Lower leg skin (tissue), 2 donors: ENCODE measurements around a stretch of chr6.

DNA sequence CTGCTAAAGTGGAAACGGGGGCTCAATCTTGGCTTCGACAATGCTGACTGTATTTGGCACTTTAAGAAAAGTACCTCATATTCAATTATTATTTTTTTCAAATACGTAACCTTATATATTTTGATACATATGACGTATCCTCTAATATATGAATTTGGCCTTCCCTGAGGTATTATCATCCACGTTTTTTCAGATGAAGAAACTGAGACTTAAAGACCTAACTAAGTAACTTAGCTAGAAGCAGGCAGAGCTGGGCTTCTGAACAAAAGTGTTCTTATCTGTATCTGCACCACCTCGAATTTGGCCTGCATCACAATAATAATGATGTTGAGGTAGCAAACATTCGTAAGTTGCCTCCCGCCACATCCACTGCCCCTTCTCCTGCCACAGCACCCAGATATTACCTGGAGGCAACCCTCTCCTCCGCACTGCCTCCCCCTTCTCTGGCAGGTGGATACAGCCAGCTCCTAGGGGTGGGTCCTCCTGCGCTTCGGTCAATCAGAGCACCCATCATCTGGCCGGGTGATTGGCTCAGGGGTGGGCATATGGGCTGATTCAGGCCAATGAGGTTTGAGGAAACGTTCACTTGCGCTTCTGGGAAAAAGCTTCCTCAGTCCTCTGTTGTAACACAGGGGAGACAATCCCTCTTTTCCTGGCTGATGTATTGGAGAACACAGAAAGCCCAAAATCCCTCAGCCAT, 81.8 kb downstream of the PRDM1 start:
- PRO-cap: no peak
- RAMPAGE, long total RNA, 2 experiments: no peak in any of the 2 experiments

GRCh38 chr6:106195057-106195608, 109.0 kb downstream of the PRDM1 start:
- PRO-cap: no peak
- RAMPAGE, long total RNA, 2 experiments: no peak in any of the 2 experiments

- PRO-cap: no peak
- RAMPAGE, long total RNA, 2 experiments: no peak in any of the 2 experiments
These were observed 81.0 kb downstream of the ATG5 start for GRCh38 chr6:106244501-106244953.

- PRO-cap: no peak
- RAMPAGE, long total RNA, 2 experiments: no peak in any of the 2 experiments
These were observed 97.7 kb downstream of the CRYBG1 start for GRCh38 chr6:106458221-106458592.

GRCh38 chr6:106529945-106530590, 99.2 kb downstream of the RTN4IP1 start:
- PRO-cap: no peak
- RAMPAGE, long total RNA, 2 experiments: no peak in any of the 2 experiments

GRCh38 chr6:106630122-106630933, 950 bp downstream of the QRSL1 start:
- PRO-cap: no peak
- RAMPAGE, long total RNA, 2 experiments: no peak in any of the 2 experiments

DNA sequence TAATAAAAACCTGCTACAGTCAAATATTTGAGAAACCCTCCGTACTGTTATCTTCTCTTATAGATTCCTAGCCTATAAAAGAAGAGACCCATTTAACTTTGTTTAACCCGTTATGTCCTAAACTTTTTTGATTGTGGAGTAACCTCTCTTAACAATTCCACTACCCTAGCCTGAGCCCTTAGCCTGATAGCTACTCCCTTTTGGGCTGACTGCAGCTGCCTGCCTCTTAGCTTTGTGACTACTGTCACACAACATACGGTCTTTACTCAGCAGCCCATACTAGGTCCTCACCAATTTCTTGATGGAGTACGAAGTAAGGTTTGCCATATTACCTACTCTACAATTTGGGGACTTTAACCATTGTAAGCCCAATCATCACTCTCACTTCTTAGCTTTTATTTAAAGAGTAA, 72.7 kb downstream of the QRSL1 start:
- PRO-cap: no peak
- RAMPAGE, long total RNA, 2 experiments: no peak in any of the 2 experiments

DNA sequence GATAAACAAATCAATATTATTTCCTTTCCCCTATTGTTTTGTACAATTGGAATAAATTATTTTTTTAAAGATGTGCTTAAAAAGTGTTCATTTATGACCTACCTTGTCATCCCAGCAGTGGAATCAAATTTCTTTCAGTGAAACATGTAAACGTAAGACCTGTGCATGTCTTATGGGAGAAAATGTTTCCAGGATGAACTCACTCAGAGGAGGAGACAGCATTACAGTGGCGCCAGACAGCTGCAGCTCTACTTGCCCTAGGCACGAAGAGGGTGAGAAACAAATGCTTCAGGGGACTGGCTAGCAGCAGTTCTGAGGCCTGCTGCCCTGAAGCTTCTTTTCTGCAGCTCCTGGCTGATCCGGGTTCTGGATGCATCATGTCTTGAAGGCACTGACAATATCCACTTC, 120.2 kb downstream of the QRSL1 start:
- PRO-cap: no peak
- RAMPAGE, long total RNA, 2 experiments: no peak in any of the 2 experiments

DNA sequence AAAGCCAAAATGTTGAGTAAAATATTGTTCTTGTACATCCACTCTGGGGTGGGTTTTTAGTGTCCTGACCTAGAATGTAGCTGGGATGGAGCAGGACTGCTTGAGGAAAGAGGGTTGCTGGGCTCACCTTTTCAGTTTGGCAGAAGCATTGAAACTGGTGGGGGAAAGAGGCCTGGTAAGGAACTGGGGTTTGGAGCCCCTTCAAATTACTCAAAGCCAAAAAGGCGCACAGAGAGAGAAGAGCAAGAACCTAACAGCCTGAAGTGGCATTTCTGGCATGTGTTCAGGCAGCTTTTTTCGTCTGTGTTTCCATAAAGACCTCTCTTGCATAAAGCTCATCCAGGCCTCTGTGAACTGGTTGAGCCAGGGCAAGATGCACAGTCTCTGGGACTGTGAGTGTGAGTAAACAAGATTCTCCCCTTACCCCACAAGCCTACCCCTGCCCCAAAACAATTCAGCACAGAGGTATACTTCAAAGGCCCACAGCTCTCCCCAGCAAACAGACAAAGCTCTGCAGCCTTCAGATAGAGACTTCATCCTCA, 167.8 kb downstream of the QRSL1 start:
- PRO-cap: no peak
- RAMPAGE, long total RNA, 2 experiments: no peak in any of the 2 experiments

GRCh38 chr6:106888091-106888848, 86.3 kb downstream of the CD24 start:
- PRO-cap: no peak
- RAMPAGE, long total RNA, 2 experiments: no peak in any of the 2 experiments

DNA sequence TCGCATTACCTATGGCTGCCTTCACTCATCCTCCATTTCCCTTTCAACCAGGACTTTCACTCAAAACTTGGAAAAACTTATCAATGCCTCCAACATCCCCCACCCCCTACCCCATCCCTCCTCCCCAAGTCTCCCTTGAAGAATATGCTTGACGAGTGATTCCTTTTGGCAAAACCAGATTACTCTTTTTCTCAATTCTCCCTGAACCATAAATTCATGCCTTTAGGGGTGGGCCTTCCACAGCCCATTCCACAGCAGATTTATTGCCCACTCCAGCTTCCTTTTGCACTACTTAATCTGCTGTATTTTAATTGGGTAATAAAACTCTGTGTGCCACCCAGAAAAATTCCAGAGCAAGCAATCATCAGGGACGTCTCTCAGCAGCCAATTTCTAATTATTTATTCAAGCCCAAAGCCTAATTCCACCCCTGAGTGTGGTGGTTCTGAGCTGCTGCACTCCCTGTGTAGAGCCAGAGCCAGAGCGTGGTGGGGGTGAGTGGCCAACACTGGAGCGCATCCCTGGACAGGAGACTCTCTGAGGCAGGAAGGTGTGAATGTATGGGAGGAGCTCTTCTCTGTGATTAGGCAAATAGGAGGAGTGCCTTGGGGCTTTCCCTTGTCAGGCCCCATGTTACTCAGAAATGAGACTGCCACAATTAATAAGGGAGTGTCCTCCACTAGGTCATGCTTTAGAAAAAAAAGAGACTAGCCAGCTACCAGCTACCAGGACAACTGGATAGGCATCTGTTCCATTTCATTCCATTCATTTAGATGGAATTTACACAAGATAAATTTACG, 66.2 kb downstream of the CD24 start:
- PRO-cap: unidirectional peak, minus-strand start at position 537 of the sequence
- RAMPAGE, long total RNA, 2 experiments: no peak in any of the 2 experiments

DNA sequence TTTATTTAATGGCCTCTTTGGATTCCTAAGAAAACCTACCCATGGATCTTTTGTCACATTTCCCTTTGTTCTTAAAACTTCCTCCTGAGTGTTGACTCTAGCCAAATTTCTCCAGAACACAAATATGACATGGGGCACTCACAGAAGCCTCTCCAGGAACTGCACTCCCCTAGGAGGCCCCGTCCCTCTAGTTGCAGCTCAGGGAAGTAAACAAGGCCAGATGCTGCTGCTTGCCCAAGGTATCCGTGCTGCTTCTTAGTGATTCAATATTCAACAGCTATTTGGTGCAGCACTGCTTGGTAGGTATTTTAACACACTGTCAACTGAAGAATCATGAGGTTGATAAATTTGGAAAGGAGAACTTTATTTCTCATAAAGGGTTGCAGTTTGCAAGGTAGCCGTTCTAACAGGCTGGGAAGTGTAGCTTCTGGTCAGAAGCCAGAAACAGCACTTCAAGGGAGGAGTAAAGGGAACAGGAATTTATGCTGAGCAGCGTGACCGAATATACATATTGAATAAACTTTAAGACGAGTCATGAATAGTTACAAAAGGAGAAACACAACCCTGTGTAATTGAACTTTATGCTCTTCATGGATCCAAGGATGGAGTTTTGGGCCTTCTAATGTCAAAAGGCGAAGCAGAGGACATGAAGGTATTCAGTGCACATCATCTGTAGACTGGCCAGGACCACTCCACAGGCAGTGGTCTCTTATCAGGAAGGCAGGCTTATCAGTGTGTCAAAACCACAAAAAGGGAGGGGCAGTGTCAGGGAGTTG, 63.3 kb downstream of the CD24 start:
- PRO-cap: no peak
- RAMPAGE, long total RNA, 2 experiments: no peak in any of the 2 experiments

- PRO-cap: no peak
- RAMPAGE, long total RNA, 2 experiments: no peak in any of the 2 experiments
These were observed 166.0 kb downstream of the SCML4 start for GRCh38 chr6:107657789-107658789.

DNA sequence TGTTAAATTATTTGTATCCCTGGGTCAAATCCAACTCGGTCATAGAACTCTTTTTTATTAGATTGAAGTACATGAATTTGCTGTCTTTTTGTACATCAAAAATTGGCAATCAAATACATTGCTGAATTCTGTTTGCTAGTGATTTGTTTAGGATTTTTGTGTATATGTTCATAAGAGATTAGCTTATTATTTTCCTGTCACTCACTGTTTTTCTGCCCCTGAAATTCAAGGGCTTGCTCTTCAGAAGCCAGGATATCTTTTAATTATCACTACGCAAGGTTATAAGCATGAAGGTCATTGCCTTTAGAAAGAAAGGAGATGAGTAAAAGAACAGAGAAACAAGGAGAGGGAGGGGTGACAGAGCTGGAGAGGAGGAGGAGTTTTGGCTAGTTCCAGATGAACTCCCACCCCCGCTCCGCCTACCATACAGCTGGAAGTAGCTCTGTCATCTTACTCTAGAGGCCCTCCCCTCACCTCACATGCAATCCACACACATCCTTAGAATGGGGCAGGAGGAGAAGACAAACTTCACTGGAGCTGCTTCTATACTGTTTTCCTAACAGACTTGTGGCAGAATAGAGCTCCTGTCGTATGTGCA, 144.8 kb downstream of the SCML4 start:
- PRO-cap: no peak
- RAMPAGE, long total RNA, 2 experiments: no peak in any of the 2 experiments

GRCh38 chr6:107959246-107959582, 1.2 kb upstream of the SEC63 start:
- PRO-cap: no peak
- RAMPAGE, long total RNA, 2 experiments: no peak in any of the 2 experiments

- PRO-cap: no peak
- RAMPAGE, long total RNA, 2 experiments: no peak in any of the 2 experiments
These were observed 6.1 kb downstream of the OSTM1 start for GRCh38 chr6:108068158-108069090.

GRCh38 chr6:108348507-108349000, 53.7 kb downstream of the AFG1L start:
- PRO-cap: no peak
- RAMPAGE, long total RNA, 2 experiments: no peak in any of the 2 experiments

DNA sequence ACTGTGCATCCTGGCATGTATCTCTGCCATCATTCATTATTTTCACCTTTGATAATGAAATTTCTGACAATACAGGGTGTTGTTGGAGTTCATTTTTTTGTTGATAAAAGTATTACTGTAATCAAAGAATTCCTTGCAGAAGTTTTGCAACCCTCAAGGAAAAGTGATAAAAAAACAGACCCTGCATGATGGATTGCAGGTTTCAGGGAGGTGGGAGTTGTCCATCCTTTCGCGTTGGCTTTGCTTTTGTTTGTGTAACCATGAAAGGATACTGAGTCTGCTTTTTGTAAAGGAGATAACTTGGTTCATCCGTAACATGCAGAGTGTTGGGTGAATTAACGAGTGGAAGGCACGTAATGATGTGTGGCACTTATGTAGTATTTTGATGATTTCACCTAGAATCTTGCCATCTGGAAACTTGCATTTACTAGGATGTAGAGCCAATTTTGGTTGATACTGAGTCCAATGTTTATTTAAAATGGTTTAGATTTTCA, 23.6 kb downstream of the FOXO3 start:
- PRO-cap: no peak
- RAMPAGE, long total RNA, 2 experiments: no peak in any of the 2 experiments

DNA sequence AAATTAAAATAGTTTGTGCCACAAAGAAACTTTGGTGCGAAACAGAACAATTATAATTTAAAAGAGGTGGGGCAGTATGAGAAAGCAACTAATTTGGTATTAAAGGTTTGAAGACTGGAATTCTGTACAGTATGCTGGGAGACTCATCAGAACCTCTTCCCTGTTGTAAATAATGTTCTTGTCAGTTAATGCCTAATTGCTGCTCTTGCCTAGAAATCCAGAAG, 45.2 kb downstream of the FOXO3 start:
- PRO-cap: no peak
- RAMPAGE, long total RNA, 2 experiments: no peak in any of the 2 experiments

GRCh38 chr6:108617344-108617989, 56.8 kb downstream of the FOXO3 start:
- PRO-cap: no peak
- RAMPAGE, long total RNA, 2 experiments: no peak in any of the 2 experiments